ENCODE data around the genes FBXL2 and ARPP21.

- PRO-cap: no peak
These were observed 47.1 kb downstream of the STT3B start for GRCh38 chr3:31579693-31580370.

DNA sequence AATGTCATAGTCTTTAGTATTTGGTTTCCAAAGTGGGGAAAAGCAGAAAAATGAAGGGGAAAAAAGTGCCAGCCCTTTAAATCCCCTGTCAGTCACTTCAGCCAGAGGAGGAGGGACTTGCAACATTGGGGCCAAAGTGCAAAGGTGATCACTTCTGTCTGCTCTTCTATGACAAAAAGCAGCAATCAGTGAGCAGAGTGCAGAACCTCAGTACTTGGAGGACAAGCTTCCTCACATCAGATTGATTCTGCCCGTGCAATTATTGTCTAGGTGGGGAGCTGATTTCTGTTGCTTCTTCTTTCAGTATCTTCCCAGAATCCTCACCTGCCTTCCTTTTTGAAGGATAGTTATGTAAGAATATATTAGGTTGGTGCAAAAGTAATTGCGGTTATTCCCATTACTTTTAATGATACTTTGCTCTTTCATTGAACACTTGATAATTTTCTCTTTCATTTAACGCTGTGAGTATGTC is 60.1 kb downstream of the STT3B start:
- PRO-cap: no peak

DNA sequence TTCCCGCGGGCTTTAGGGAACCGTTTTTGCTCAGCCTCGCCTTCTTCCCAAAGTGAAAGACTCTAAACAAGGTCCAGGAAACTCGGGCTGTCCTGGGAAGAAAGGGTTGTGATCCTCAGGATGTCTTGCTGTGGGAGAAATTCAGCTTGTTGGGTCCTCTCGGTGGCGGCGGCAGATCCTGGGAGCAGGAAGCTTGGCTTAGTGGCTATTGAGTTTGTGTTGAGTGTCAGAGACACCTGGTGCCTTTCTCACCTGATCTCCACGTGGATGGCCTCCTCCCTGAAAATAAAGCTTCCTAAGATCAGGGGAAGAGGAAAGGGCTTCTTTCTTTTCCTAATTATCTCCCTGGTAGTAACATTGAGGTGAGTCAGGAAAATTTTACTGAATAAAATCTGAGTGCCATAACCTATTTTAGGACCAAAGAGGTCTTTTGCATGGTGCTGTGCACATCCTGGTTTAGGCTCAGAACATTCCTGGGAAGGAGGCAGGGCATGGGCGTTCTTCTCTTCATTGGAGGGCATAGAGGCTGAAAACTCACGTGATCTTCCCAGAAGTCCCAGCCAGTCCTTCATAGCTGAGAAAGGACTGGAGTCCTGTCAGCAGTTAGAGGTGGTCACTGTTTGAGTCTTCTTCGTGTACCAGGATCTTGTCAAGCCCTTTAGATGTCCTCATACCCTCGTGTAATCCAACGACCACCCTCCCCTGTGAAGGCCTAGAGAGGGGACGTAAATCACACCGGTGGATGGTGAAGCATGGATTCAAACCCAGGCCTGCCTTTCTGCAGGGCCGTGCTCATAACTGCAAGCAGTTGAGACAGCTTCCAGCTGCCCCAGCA is 949 bp downstream of the CMTM8 start:
- PRO-cap: no peak

- PRO-cap: no peak
These were observed 32.5 kb downstream of the CMTM7 start for GRCh38 chr3:32424072-32424717.

GRCh38 chr3:32462067-32462502 is 40.6 kb downstream of the CMTM6 start:
- PRO-cap: no peak

DNA sequence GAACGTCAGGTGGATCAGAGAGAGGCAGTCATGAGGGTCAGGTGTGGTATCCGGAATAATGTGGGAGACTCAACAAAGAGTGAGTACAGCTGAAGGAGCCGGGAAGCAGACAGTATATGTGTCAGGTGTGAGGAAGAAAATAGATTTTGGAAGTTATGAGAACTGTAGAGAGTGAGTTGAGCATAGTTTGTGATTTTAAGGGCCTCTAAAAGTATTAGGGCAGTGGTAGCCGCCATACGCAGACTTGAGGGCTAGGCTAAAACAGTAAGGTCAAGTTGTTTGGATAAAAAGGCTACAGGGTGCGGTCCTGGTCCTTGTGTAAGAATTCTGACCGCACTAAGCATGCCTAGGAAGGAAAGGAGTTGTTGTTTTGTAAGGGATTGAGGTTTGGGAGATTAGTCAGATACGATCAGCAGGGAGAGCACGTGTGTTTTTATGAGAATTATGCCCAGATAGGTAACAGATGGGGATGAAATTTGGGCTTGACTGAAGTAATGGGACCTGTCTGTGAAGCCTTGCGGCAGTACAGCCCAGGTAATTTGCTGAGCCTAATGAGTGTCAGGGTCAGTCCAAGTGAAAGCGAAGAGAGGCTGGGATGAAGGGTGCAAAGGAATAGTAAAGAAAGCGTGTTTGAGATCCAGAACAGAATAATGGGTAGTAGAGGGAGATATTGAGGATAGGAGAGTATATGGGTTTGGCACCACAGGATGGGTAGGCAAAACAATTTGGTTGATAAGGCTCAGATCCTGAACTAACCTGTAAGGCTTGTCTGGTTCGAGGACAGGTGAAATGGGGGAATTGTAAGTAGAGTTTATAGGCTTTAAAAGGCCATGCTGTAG is 39.2 kb downstream of the CMTM6 start:
- PRO-cap: no peak

DNA sequence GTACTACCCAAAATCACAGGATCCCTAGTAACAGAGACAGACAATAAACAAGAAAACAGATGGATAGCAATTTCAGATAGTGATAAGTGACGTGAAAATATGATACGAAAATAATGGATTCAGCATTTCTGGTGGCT is 318 bp upstream of the CMTM6 start:
- PRO-cap: no peak

DNA sequence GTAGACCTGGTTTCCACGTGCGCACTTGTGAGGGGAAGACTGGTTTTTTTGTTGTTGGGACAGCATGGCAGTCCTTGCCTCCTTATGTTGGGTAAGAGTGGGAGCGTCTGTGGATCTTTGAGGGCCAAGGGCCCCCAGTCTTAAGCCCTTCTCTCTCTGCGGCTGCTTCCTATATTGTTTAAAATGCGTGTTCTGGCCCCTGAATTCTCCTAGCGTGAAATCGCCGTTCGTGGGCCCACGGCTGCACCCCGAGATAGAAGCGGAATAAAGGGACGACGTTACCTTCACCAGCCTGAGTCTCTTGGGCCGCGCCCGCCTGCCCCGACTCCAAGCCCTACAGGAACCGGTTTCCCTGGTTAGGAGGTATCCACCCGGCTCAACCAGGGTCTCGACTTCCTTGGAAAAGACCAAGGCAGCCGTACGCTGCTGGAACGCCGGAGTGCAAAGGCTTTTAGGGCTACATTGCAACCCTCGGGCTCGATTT is 1.7 kb downstream of the TRIM71 start:
- PRO-cap: no peak

DNA sequence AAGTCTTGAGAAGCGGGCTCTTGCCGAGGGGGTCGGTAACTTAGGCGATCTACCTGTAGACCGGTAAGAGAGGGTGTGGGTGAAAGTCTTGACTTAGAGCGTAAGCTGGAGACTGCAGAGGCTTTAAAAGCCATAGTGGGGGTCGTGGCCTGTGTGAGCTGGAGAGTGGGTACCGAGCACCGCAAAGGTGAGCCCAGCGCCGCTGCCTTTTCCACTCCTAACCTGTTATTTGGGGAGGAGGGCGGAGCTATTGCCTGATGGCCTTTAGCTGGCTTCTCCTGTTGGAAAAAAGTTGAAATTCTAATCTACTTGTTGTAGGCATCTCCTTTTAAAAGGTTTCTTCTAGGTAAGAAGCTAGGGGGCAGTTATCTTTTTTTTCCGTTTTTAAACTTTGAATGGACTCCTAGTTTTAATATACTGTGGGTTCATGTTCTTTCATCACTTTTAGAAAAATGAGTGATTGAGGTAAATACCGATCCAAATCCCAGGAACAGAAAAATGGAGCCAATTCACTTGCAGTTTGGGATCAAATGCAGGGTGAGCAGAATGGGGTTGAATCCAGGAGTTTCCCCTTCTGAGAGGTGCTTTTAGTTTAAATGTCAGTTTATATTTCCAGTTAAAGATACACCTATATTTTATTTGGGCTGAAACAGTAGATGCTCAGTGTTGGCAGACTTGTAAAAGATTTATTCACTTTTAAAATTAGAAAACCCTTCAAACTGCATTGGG is 2.4 kb downstream of the TRIM71 start:
- PRO-cap: no peak

DNA sequence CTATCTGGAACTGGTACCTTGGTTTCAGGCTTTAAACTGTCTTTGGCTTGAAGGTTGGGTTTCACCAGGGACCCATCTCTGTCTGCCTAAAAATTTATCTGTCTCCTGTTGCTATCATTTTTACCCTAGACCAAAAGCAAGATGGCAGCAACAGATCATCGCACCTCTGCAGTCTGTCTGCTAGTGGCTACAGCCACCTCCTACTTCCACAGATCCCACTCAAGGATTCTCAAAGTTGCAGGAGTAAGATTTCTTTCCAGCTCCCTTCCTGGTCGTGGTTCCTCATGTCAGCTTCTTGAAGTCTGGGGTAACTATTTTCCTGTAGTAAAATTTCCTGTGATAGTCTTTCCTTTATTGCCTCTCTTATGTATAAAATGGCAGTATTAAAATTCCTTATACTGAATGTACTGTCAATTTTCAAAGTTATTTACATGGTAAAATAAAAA is 33.4 kb upstream of the CCR4 start:
- PRO-cap: unidirectional peak, minus-strand start at position 221 of the sequence

- PRO-cap: no peak
These were observed 60.6 kb downstream of the CCR4 start for GRCh38 chr3:33012065-33012324.

GRCh38 chr3:33144186-33145036 is 30.6 kb downstream of the CRTAP start:
- PRO-cap: no peak

GRCh38 chr3:33276993-33278240 is at the start of gene FBXL2:
Gene FBXL2 (plus strand): TSS chr3:33277442.
- PRO-cap: bidirectional peak, plus-strand start at chr3:33277602, minus-strand start at chr3:33277296; unidirectional peak, minus-strand start at chr3:33277826

DNA sequence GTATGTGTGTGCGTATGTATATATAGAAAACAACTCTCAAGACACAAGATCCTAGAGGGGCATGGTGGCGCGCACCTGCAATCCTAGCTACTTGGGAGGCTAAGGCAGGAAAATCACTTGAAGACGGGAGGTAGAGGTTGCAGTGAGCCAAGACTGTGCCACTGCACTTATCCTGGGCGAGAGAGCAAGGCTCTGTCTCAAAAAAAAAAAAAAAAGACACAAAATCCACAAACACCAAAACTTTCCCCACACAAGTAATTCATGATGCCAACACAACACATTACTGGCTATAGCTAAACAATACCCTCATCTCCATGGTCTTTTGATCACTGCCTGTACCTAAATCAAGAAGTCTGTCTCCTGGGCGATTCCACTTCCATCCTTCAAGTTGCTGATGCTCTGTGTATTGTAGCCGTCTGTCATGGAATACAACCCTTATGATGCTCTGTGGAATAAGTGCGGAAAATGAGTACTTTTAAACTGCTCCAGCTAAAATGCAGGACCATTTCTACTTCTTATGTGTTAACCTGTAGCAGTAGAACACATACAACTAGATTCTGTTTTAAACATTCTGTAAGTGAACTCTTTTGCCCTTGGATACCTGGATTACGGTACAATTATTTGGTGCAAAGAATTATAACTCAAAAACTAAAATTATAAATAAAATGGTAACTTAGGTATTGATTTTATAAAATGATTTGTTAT is 27.7 kb downstream of the UBP1 start:
- PRO-cap: no peak

GRCh38 chr3:33855744-33856519 is 57.5 kb downstream of the PDCD6IP start:
- PRO-cap: no peak

- PRO-cap: no peak
These were observed at the start of gene ARPP21 for GRCh38 chr3:35639132-35640383. Gene ARPP21 (plus strand): TSS chr3:35639525.

DNA sequence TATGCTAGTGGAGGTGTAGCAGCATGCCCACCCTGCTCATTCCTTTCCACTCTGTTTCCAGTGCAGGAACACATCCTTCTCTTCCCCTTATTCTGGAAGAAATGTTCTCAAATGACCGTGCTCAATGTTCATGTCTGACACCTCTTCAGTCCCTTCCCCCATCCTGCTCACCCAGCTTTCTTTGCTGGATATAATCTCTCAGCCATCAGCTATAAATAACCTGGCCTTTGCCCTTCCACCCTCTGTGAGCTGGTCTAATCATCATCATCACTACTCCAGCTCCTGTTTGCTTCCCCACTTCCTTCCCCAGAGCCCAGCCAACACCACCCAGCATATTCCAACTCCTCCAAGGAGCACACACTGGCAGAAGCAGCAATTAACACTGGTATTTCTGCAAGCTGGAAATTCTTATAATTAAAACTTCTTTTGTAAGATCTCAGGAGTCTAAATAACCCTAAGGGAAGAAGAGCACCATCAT is 31.0 kb downstream of the DCLK3 start:
- PRO-cap: no peak

GRCh38 chr3:36891583-36892547 is 53.0 kb downstream of the TRANK1 start:
- PRO-cap: no peak

- PRO-cap: no peak
These were observed 31.4 kb downstream of the TRANK1 start for GRCh38 chr3:36913301-36913907.

DNA sequence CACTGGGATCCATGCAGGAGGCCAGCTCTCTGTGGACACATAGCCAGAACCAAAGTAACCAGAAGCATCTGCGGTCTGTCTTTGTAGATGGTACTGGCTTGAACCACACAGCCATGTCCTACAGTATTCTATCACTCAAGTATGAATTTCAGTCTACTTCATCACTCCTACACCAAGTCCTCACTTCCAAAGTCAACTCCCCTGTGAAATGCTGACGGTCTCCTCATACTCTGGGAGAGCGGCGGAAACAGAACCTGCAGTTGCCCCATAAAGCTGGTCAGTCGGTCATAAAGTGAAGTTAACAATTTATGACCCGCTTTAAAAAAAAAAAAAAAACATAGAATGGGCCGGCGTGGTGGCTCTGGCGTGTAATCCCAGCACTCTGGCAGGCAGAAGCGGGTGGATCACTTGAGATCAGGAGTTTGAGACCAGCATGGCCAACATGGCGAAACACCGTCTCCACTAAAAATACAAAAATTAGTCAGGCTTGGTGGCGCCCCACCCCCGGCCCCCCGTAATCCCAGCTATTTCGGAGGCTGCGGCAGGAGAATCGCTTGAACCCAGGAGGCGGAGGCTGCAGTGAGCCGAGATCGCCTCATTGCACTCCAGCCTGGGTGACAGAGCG is 2.2 kb downstream of the TRANK1 start:
- PRO-cap: no peak